RPMI7951 (cell line): ENCODE measurements around the gene ROPN1L.

- RAMPAGE, long total RNA = no peak
Measured at GRCh38 chr5:6430297-6430796, 18.3 kb upstream of the UBE2QL1 start.

GRCh38 chr5:6636042-6636942 is 3.1 kb downstream of the SRD5A1 start:
- RAMPAGE, long total RNA = no peak

GRCh38 chr5:6674162-6674630 is 39.0 kb upstream of the TENT4A start:
- RAMPAGE, long total RNA = no peak

GRCh38 chr5:6714850-6715291 is 1.6 kb downstream of the TENT4A start:
- RAMPAGE, long total RNA = no peak

GRCh38 chr5:6753725-6754250 is 40.6 kb downstream of the TENT4A start:
- RAMPAGE, long total RNA = no peak

DNA sequence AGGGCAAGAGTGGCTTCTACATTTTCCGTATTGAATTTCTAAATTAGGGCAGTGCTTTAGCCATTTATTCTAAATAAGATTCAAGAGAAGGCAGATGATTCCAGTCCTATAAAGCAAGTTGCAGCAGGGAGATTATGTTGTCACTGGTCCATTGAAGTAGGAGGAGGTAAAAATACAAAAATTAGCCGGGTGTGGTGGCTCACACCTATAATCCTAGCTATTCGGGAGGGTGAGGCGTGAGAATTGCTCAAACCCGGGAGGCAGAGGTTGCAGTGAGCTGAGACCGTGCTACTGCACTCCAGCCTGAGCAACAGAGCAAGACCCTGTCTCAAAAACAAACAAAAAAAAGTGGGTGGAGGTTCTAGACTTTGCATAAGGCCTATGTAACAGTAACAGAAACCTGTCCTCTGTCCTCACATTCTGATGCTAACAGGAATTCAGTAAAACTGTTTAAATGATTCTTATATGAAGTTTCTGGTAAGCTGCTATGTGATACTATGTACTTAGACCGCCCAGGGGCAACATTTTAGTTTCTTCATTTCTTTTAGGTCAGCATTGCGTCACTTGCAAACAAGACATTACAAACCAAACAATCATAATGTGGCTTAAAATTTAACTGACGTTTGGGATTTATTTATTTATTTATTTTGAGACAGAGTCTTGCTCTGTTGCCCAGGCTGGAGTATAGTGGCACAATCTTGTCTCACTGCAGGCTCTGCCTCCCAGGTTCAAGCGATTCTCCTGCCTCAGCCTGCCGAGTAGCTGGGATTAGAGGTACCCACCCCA is 44.0 kb downstream of the TENT4A start:
- RAMPAGE, long total RNA = no peak

DNA sequence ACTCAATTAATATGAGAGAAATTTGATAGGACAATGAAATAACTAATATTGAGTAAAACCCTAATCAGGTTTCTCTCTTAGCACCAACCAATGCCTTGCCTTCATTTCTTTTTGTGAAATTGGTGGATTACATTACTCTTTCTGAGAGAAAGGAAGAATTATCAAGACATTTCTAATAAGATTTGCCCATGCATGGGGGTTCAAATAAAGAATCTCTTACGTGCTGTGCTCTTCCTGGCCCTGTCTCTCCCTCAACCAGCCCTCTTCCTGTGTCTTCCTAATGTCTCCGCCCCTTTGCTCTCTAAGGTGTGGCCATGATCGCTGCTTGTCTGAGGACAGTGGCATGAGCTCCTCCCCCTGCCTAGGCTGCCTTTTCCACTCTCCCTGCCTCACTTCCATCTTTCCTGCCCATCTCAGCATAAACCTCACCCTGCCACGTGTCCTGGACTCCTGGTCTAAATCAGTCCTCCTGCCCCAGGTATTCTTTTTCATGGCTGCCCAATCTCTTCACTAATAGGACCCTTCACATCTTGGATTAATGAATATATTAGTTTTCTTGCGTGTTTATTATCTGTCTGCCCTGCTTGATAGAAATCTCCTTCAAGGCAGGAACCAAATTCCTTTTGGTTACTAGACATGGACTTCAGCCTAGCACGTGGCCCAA is 122.2 kb downstream of the MTRR start:
- RAMPAGE, long total RNA = no peak

GRCh38 chr5:9484008-9484529 is 61.8 kb downstream of the SEMA5A start:
- RAMPAGE, long total RNA = no peak

- RAMPAGE, long total RNA = no peak
Measured at GRCh38 chr5:9542862-9543747, 2.8 kb downstream of the SEMA5A start.

GRCh38 chr5:10251237-10251686 is 1.2 kb downstream of the CCT5 start:
- RAMPAGE, long total RNA = no peak

- RAMPAGE, long total RNA = no peak
Measured at GRCh38 chr5:10306361-10307271, 1.1 kb downstream of the CMBL start.

GRCh38 chr5:10319195-10319746 is 11.6 kb upstream of the CMBL start:
- RAMPAGE, long total RNA = no peak

GRCh38 chr5:10374363-10374718 is 20.8 kb downstream of the MARCHF6 start:
- RAMPAGE, long total RNA = no peak

- RAMPAGE, long total RNA = no peak
Measured at GRCh38 chr5:10441619-10442489, at the start of gene ROPN1L. Gene ROPN1L (plus strand): TSS chr5:10441879.

DNA sequence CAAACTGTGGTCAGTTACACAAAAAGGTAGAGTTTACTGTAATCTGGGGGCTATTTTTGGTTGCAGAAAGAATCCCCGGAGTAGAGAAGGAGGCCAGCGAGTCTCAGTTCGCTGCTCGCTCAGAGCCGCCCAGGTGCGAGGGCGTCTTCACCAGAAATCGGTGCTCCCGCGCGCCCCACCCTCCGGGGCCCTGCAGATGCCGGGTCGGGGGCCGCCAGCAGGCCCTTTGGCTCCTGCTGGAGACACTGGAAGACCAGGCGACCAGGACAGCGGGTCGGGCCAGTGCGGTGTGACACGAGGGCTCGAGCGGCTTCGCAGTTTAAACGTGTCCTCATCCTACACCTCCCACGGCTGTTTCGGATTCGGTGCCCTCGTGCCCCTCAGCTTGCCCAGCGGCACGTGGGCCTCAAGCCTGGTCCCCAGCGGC is 1.2 kb upstream of the ANKRD33B start:
- RAMPAGE, long total RNA = no peak

DNA sequence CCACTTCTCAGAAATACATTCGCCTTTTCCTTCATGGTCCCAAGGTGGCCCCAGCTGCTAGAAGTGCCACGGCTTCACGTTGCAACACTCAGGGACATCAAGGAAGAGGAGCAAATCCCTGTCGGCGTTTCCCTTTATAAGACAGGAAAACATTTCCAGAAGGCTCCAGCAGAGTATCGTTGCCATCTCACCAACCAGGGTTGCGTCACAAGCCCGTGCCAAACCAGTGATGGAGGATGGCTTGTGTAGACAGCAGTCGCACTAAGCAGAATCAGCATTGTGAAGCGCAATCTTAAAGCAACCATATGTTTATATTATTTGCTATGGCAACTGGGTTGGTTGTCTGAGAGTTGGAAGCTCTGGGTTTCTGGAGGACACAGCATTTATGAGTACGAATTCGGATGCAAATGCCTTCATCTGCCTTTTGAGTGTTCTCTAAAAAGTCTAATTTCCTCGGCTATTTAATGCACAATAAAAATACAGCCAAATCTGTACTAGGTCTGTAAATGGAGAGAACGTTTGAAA is 62.8 kb downstream of the ANKRD33B start:
- RAMPAGE, long total RNA = no peak

GRCh38 chr5:10635294-10635917 is 71.5 kb downstream of the ANKRD33B start:
- RAMPAGE, long total RNA = no peak

DNA sequence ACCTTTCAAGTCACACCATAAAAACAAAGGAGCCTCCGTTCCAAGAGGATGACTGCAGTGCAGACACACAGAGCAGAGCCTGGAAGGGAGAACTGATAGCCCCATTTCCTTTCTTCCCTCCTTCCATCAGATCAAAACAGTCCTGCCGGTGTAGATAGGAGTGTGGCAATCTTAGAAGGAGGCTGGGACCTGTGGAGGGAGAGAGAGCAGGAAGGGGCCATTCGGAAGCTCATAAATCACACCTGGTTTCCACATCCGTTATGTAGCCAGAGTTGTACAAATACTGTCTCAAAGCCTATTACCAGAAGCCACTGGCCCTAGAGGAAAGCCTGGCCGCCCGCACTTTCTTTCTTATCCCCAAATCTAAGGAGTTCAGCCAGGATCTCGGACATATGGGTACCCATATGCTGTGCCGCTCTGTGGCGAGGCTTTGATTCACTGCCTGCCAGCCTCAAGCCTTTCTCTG is 26.9 kb downstream of the DAP start:
- RAMPAGE, long total RNA = no peak

DNA sequence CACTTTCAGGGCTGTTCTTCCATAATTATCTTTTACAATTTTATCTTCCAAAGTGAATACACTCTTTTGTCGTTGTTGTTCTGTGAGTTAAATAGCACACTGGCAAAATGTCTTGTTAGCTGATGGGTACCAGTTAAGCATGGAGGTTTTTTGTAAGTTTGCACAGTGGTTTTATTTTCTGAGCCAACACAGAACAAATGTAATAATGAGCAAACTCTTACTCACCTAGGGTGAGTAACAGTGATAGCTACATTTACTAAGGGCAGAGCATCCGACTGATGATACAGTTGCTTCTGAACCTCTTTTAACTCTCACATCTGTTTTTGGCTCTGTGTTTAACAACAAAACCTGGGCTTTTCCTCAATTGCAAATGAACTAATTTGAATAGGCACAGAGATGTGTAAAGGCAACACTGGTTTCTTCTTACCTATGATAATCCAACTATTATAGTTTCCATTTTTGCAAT is 103.1 kb downstream of the CTNND2 start:
- RAMPAGE, long total RNA = no peak

DNA sequence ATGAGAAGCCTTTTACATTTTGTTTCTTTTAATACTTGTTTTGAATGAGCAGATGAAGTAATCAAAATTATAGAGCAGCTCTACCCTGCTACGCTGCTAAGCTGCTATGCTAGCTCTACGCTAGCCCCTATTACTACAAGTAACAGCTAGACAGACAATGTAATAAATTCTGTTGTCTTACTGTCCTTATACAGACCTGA is 693.1 kb upstream of the CTNND2 start:
- RAMPAGE, long total RNA = no peak